Vein endothelial cell (primary cell): ENCODE data around the gene MPC1.

- CAGE, long polyA plus RNA = no peak
These were observed 154.5 kb downstream of the QKI start for GRCh38 chr6:163568561-163569903.

GRCh38 chr6:163570697-163571321, 156.3 kb downstream of the QKI start:
- CAGE, long polyA plus RNA = no peak

- CAGE, long polyA plus RNA = no peak
These were observed 158.1 kb downstream of the QKI start for GRCh38 chr6:163572329-163573228.

DNA sequence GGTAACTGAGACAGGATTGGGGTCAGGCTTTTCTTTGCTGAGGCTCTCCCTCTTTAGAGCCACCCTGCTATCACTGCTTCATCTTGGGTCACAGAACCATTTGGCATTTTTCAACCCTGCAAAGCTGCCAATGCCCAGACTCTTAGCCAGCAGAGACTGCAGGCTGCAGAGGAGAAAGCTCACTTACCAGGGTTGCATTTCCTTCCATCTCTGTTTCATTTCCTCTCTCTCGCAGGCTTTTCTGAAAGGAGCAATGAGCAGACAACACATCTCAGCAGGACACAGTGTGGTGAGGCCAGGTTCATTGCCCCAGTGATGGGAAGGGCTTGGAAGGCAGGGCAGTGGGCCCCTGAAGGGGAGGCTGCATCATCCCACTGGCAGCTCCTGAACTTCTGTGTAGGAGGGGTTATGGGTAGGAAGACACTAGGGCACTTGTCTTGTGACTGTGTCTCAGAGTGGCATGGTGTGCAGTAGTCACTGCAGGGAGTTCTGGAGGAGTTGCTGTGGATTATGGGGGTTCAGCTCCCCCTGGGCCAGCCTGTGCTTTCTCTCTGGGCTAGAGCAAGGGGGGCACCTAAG, 246.7 kb downstream of the QKI start:
- CAGE, long polyA plus RNA = no peak

GRCh38 chr6:163777466-163777802, 362.9 kb downstream of the QKI start:
- CAGE, long polyA plus RNA = no peak

DNA sequence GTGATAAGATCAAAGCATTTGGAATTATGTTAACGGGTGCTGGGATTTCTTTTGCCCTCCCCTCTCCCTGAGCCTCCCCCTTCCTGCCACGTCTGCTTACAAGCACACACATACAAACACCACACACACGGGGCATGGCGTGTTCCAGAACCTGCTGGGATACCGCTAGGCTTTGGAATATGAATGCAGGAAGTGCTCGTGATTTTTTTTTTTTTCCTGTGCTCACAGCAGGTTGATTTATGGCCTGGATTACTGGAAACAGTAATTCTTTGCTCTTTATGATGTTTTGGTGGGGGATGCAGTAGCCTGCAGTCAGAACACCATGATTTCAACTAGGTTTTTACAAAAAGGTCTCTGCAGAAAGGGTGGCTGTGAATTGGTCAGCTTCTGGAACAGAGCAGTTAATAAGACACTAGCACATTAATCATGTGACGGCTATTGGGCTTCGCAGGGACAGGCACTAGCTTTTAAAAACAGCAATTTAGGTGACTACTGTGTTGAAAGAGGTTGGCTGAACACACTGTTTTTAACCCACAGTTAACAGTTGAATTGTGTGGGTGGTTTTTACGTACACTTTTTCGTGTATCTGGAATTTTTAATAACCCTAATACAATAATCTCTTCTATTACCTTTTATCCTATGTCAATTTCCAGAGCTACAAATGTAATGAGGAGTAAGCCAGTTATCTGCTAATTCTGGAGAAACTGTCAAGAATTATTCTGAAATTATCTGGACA, 551.5 kb downstream of the QKI start:
- CAGE, long polyA plus RNA = no peak

GRCh38 chr6:164150892-164151786, 736.6 kb downstream of the QKI start:
- CAGE, long polyA plus RNA = no peak

DNA sequence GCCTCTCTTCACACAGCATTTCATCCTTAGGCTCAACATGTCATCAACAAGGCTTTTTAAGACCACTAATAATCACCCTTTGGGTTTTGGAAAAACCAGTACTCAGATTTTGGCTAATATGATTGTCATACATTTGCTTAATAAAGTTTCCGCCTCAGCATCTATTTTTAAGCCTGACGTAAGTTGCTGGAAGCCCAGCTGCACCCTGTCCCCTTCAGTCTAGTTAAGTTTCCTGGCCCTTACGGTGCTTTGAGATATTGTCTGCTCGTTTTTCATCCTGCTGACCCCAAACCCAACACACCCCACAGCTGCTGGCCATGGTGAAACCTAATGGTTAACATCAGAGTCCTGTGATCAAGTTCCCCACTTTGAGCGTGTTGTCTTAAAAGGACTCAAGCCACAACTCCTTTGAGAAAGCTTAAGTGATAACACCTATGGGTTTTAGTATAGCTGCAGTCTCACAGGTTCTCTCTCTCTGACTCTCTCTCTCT, 802.2 kb downstream of the C6orf118 start:
- CAGE, long polyA plus RNA = no peak

DNA sequence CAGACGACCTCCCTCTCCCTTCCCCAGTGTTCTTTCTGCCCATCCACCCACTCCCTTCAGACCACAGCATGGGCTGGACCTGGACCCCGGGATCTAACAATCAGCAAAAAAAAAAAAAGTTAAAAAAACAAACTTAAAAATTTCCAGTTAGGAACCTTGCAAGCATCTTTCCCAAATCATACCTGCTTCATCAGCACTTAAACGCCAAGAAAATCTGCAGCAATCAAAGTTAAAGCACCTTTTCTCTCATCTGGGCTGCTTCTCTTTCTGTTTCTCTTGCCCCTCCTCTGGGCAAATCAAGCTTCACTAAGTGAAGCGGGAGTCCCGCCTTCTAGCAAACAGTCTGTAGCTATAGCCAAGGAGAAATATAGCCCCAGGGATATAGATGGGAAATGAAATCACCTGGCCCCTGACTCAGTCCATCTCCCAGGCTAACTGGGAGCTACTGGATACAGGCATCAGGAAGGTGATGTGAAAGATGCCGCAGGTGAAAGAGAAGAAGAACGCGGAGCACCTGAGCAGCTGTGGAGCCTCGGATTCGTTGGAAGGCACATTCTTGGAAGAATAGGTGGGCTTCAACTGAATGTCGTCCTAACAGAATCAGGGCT, 481.9 kb downstream of the C6orf118 start:
- CAGE, long polyA plus RNA = no peak

- CAGE, long polyA plus RNA = no peak
These were observed 141.4 kb upstream of the PDE10A start for GRCh38 chr6:165804270-165804949.

GRCh38 chr6:165834555-165835380, 171.7 kb upstream of the PDE10A start:
- CAGE, long polyA plus RNA = no peak

DNA sequence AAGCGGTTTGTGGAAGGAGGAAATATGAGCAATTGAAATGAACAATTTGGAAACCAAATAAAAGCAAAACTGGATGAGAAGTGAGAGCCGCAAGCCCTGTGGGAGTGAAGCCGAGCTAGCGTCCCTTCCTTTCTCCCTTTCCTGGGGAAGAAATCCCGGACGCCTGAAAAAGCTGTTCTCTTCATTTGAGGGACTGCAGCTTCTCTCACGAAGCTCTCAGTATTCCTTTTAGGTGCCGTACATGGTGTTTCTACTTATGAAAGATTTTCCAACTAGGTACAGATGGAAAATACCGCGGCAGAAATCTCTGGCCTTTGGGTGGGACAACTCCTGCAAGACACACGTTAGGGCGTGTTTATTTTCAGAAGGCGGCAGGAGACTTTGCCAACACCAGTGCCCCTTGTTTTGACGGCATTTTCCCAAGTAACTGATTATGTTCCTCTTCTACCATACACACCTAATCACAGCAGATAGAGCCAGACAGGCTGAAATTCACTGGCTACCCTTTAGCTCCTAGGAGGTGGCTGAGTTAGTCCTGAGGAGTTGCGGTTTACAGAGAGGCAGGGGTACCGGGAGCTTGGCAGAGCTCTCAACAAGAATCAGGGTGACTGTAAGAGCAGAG, 183.7 kb upstream of the PDE10A start:
- CAGE, long polyA plus RNA = no peak

DNA sequence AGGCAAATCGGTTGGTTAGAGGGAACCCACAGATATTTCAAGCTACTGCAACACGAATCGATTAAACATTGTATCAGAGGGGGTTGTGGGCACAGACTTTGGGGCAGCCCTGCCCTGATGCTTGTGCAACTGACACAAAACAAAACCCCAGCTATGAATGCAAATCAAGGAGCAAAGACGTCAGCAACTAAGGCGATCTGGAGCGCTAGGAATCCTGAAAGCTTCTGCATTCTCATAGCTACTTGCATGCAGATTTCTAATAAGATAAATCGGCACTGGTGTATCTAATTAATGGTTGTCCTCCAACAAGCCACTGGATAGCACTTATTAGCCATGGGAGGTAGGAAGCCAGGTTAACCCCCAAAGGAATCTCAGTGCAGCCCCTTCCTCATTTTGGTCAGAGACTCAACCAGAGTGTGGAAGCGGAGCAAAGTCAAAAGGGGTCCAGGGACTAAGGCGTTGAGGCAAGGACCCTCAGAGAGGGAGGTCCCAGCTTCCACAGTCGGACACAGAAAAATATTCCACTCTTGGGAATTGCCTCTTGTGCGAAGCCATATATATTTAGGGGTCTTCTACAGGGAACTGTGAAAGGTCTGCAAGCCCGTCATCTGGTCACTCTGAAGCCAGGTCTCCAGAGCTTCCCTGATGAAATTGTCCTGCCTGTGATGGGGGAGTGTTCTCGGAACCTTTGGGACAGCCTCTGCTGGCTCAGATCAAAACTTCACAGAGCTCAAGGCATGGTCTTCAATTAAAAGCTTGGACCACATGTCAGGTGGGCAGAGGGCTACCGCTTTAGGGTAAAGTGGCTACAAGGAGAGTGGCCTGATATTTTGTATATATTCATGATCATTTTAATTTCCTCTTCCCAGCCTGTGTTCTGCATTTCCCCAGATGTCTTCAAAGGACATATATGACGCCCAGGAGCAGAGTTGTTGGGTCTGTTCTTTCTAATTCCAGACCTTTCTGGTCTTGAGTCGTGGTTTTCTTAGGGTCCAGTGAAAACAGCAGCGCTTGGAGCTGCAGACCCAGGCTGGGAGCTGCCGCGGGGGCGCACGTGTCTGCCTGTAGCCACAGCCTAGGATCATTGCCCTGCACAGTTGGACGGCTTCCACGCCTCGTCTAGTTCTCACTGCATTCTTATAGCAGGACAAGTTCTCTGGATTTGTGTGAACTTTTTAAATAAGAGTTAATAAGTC, 160.7 kb downstream of the TBXT start:
- CAGE, long polyA plus RNA = no peak

DNA sequence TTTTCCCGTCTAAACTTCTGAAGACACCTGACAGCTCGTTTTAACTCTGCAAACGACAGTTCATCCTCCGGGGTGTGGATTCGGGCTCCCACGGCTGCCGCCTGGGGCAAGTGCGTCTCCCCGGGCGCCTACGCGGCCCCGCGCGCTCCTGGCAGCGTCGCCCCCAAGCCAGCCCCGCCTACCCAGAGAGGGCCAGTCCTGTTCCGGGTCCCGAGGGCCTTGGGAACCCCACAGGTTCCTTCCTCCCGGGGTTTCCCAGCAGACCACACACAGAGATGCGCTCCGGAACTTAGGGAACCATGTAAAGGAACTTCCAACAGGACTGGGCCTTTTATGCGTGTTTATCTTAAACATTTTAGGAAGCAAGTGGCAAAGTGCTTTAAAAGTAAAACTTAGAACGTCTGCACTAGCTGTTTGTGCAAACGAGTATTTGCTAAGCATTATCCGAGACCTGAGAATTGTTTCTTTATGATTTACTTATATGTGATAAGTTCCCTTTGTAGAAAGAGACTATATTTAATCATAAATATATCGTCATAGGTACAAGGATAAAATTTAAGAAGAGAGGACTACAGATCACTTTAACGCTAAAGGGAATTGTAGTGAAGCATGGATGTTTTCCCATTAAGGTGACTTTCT, 54.2 kb downstream of the PRR18 start:
- CAGE, long polyA plus RNA = no peak

DNA sequence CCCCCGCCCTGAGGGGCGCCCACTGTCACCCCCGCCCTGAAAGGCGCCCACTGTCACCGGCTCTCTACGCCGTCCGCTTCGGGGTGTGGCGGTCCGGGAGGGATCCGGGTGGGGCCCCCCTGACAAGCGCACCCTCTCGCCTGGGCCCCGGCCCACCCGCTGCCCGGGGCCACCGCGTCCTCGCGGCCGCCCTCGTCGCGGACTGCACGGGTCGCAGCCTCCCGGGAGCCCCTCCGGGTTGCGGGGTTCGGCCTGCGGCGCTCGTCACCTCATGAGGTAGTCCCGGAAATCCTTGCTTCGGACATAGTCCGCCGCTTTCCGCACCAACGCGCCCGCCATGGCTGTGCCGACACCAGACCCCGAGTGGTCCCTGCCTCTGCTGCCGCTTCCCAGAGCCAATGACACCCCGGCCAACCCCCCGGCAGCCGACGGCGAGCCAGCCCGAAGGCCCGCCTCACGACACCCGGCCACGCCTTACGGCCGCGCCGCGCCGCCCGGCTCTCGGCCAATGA, at the start of gene MPC1:
MPC1 (minus strand) TSS at position 403 of the 512 bp plus-strand sequence.
- CAGE, long polyA plus RNA = start-site peak on the minus strand centred at position 428 of the sequence, 58 bp wide, 203 and 203 reads in 2 replicates

DNA sequence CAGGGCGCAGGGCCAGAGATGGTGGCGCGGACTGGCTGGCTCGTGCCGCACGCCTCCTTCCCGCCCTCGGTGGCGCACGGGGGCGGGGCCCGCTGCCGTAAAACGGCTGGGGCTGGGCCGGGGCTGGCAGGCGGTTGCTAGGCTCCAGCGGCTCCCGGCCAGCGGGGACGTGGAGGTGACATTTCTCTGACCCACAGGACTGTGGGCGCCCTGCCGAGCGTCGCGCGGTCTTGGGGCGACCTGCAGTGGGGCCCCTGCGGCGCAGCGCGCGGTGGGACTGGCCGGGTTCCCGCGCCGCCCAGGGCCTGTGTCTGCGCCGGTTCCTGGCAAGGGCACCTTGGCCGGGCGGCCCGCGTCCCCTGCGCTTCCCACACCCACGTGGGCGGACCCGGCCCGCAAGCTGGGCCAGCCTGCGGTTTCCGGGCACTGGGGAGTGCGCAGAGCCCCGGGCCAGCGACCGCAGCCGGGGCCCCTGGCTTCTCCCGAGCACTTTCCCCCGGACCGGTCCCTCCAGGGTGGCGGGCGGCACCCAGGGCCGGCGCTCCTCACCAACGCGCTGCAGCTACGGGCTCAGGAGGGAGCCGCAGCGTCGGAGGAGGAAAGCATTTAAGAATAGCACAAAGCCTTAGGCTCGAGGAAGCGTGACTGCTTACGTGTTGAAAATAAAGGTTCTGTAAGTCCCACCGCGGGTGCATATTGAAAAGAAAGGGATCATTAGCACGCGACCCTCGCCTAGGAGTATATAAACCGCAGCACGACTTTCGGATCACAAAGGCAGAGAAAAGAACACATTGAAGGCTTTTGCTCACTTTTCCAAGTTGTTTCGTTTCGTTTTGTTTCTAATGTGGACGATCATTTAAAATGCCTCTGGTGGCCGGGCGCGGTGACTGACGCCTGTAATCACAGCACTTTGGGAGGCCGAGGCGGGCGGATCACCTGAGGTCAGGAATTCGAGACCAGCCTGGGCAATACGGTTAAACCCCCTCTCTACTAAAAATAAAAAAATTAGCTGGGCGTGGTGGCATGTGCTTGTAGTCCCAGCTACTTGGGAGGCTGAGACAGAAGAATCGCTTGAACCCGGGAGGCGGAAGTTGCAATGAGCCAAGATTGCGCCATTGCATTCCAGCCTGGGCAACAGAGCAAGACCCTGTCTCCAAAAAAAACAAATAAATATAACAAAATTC, 702 bp upstream of the MPC1 start:
- CAGE, long polyA plus RNA = no peak

DNA sequence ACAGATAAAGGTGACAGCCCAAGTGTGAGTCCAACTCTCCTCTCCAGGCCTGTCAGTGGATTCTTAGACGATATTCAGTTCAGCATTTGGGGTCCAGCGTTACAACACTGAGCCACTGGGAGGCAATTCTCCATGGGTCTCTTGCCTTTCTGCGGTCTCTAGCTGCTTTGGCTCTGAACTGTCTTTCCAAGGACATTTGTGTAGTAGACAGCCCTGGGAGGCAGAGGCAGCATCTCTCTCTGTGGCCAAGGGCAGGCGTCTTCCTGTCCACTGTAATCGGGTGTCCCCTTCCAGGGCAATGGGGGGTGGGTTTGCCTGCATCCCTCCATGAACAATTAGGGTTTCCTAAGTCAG, 24.4 kb upstream of the MPC1 start:
- CAGE, long polyA plus RNA = no peak

DNA sequence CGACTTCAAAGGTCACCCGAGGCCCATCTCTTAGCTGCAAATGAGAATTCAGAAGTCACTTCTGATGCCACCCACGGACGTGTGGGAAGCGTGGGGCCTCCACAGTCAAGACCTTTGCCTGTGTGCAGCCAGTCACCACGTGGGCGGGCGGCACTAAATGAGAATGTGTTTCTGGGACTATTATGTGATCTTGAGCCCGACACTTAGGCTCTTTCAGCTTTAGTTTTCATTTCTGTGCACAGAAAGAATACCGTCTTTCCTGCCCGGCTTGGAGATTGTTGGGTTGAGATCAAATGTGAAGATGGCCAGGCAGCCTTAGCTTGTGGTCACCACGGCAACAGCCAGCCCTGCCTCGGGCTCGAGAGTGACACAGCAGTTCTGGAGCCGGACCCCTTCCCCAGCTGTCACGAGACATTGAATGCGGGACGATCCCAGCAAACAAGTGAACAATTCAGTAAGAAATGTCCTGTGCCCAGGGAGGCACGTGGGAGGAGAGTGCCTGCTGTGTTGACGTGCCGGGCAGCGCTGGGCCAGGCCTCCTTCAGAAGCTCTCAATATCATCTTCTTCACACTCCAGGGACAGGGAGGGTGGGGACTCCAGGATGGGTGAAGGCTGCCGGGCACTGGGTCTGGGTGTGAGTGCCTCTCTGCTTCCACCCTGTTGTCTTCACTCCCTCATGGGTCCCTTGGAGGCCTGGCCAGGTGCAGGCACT, 91.4 kb downstream of the RAMACL start:
- CAGE, long polyA plus RNA = no peak

GRCh38 chr6:166512501-166512937, 74.0 kb downstream of the RAMACL start:
- CAGE, long polyA plus RNA = no peak

GRCh38 chr6:166542332-166542838, 44.1 kb downstream of the RAMACL start:
- CAGE, long polyA plus RNA = no peak